Rectum (tissue), 1 donor: ENCODE measurements around a stretch of chr4.

- PRO-cap, result no peak
Measured at GRCh38 chr4:7084577-7085249, 16.8 kb upstream of the GRPEL1 start.

DNA sequence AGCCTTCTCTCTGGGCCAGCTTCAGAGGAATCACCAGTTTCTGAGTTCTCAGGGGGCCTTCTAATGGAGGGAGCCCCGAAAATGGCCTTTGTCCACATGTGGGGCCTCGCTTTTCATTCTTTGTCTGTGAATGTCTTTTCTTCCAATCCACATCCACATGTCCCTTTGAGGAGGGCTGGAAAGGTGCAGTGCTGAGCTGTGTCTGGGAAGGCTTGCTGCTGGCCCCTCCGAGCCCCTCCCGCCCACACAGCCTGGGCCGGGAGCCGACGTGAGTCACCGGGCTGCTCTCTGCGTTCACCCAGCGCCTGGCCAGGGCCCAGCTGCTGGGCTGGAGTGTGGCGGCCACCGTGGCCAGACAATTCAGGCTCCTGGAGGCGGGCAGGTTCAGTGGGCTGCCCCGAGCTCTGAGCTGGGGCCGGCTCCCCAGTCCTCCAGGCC, 14.8 kb downstream of the SORCS2 start:
- PRO-cap, result no peak

- PRO-cap, result no peak
Measured at GRCh38 chr4:7336821-7337168, 97.9 kb downstream of the PSAPL1 start.

- PRO-cap, result unidirectional peak, minus-strand start at chr4:7654111
Measured at GRCh38 chr4:7653657-7654333, 219.1 kb upstream of the PSAPL1 start.

DNA sequence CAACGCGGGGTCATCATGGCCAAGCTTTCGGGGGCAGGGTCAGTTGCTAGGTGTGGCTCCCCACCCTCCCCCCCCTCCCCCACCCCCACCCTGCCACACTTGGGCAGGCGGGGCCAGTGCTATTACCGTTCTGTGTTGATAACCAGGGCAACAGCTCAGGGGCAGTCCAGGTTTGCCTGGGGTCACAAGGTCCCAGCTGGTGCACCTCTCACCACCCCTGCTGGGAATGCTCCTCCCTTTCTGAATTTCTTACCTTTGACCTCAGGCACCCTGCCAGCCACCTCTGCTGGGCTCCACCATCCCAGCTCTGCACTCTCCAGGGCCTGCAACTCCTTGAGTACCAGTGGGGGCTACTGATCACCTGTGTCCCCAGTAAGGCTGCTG, 227.4 kb upstream of the PSAPL1 start:
- PRO-cap, result no peak

DNA sequence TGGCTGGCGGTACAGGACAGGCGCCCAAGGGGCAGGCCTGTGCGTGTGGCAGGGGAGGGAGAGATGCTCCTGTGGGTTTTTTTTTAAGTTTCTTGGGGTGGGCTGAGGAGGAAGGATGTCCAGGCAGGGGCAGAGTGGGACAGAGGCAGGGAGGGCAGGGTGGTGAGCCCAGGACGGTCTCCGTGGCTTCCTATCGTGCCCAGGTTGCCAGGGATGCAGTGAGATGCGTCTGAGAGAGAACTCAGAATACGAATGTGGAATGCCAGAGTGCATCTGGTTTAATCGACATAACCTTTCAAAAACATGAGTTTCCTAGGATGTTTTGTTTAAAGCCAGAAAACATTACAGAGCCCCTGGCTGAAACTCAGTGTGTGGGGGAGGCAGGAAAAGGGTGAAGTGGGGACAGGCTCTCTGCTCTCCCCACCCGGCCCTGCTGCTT, 240.9 kb downstream of the AFAP1 start:
- PRO-cap, result no peak

- PRO-cap, result no peak
Measured at GRCh38 chr4:7762305-7762949, 177.2 kb downstream of the AFAP1 start.

DNA sequence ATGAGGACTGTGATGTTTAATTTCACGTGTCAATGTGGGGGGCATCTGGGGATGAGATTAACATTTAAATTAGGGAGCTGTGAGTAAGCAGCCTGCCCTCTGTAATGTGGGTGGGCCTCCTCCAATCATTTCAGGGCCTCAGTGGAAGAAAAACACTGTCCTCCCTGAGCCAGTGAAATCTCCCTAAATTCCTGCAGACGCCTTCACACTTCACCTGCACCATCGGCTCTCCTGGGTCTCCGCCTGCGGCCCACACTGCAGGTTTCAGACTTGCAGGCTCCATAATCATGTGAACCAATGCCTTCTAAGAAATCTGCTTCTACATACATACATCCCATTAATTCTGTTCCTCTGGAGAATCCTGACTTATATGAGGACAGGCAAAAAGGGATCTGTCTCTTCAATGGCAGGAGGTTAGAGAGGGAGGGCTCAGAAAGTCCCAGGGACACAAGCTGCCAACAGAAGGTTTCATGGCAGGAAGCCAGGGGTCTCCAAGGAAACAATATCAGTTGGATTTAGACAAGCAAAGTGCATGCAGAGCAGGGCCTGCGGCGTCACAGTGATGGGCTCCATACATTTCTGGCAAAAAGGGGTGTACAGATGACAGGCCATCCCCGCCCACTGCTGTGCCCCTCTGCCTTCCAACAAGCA, 121.5 kb downstream of the AFAP1 start:
- PRO-cap, result no peak

DNA sequence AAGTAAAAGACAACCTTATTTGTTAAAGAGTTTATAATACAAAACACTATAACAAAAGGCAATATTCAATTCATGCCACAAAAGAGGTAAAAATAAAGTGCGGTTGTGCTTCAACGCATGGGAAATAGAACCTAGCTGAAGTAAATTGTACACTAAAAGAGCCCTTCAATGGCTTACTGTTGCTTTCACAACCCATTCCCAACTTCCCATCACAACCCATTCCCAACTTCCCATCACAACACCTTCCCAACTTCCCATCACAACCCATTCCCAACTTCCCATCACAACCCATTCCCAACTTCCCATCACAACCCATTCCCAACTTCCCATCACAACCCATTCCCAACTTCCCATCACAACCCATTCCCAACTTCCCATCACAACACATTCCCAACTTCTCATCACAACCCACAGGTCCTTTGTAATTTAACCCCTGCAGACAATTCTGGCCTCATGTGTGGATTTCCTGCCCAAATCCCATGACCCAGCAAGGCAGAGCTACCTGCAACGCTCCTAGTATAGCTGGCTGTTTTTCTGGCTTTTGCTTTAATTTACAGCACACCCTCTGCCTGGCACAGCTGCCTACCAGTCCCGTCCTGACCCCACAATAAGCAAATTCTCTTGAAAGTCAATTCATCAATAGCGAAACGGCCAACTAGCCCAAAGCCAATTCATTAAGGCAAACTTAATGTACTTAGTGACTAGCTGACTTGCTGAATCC, 75.7 kb downstream of the AFAP1 start:
- PRO-cap, result no peak

- PRO-cap, result no peak
Measured at GRCh38 chr4:7958900-7959611, 19.4 kb upstream of the AFAP1 start.

GRCh38 chr4:7960551-7961456, 21.1 kb upstream of the AFAP1 start:
- PRO-cap, result no peak

DNA sequence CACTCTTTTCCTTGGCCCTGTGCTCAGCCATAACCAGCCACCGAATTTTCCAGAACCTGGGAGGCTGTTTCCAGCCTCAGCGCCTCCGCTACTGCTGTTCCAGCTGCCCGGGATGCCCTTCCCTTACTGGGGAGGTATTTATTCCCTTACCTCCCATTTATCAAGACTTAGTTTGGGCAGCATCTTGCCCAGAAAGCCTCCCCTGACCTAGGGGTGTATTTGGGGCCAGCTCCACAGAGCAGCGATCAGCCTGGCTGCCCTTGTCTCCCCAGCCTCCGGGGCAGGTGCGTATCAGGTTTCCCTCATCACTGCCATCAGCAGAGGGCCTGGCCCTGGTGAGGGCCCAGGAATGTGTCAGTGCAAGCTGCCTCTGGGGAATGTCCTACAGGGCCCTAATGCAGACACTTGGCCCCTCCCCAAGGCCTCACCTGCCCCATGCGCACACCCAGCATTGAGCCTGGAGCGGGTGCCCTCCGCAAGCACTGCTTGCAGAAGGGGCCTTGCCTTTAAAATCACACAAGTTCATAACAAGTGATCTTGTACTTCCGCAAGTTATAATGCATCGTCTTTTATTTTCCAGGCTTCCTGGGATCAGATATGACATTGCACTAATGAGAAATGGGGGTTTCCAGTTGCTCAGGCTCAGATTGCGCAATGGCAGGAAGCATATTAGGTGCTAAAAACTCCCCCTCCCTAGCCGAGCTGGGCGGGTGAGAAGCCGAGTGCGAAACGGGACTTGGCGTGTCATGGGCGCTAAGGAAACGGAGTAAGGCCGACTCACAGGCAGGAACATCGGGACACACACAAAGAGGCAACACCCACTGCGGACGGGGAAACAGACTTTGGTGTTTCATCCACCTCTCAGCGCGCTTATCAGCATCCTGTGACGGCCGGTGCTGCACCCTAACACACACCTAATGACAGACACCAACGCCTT, 25.4 kb upstream of the AFAP1 start:
- PRO-cap, result unidirectional peak, plus-strand start at position 696 of the sequence

- PRO-cap, result bidirectional peak, plus-strand start at chr4:8050919, minus-strand start at chr4:8050769
Measured at GRCh38 chr4:8050354-8051103, 108.1 kb downstream of the ABLIM2 start.

- PRO-cap, result no peak
Measured at GRCh38 chr4:8069961-8071121, 88.3 kb downstream of the ABLIM2 start.

GRCh38 chr4:8078953-8079288, 79.7 kb downstream of the ABLIM2 start:
- PRO-cap, result bidirectional peak, plus-strand start at chr4:8079474, minus-strand start at chr4:8079211

- PRO-cap, result no peak
Measured at GRCh38 chr4:8096254-8096858, 62.3 kb downstream of the ABLIM2 start.

- PRO-cap, result no peak
Measured at GRCh38 chr4:8120369-8120872, 38.2 kb downstream of the ABLIM2 start.

DNA sequence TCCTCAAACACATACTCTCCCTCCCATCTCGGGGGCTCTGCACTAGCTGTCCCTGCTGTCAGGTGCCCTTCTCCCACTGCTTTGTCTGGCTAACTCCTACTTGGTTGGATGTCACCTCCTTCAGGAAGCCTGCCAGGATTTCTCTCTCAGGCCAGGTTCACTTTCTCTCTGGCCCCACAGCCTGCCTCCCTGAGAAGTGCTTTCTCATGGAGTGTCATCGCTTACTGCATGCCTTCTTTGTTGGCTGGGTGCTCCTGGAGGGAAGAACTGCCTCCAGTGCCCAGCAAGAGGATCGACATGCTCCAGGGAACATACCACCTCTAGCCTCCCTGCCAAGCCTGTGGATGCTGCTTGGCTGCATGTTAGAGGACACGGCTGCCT, 15.2 kb downstream of the ABLIM2 start:
- PRO-cap, result no peak

- PRO-cap, result no peak
Measured at GRCh38 chr4:8163823-8164615, 5.4 kb upstream of the ABLIM2 start.

GRCh38 chr4:8192521-8193355, 6.4 kb upstream of the SH3TC1 start:
- PRO-cap, result unidirectional peak, plus-strand start at chr4:8192902